Melanocyte of skin (primary cell): ENCODE measurements around a stretch of chr14.

DNA sequence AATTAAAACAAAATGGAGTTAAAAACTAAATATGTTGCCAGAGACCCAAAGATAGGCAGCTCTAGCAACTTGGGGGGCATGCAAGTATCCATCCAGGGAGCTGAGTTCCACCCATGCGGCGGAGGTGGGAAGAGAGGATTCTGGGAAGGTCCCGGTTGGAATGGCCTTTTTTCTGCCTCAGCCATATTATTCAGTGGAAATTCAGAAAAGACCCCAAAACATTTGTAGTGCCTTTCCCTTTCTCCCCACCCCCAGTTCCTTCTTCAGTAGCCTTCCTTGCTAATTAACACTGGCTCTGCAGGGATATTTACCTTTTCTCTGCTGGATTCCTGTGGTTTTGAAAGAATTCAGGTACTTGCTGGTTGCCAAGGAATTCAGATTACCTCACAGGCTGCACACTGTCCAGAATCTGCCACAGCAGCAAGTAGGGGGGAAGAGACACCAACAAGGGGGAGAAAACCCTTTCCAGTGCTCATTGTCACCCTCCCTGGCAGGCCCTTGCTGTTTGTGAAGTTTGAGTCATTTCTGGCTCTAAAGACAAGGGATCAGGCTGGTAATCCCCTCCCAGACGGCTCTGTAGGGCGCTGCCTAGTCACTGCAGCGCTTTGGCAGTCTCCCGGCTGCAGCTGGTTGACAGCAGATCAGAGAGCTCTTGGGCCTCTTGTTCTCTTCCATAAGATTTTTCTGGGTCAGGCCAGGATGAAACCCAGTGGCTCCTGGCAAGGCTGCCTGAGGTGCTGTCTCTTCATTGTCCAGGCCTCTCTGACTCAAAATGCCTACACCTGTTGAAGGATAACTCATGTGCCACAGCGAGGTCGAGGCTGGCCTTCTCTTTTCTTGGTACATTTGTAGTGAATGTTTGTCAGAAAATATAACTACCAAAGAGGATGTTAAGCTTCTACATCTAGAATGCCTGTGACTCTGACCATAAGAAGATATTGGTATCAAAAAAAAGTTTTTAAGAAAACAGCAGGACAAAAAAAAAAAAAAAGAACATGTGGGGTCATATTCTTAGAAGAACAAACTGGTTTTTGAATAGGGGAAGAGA lies 50.8 kb downstream of the TTLL5 start:
- CAGE, long polyA plus RNA, 2 experiments = no peak in any of the 2 experiments

DNA sequence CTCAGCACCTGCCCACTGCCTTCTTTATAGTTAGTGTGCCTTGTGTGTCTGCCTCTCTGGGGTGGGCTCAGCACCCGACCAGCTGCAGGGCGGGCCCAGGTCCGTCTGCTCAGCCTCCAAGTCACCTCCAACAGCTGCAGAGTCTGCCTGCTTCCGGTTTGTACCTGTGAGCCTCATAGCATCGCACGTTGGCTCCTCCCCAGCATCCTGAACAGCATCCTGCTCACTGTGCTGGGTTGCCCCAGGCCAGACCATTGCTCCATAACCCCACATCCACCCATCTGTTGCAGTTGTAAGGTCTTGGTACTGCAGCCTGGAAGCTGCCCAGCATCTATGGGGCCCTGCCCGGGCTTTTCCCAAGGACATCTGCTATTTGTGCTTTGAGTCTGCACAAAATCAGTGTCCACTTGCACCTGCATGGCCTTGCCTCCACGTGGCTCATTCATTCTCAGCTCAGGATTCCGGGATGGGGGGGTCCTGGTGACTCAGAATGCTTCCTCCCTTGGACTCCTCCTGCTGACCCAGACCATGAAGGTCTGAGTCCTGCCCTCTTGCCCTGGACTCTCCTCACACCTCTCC lies 3.4 kb downstream of the TGFB3 start:
- CAGE, long polyA plus RNA, 2 experiments = no peak in any of the 2 experiments

GRCh38 chr14:75993823-75994156 lies 8.2 kb downstream of the IFT43 start:
- CAGE, long polyA plus RNA, 2 experiments = no peak in any of the 2 experiments

DNA sequence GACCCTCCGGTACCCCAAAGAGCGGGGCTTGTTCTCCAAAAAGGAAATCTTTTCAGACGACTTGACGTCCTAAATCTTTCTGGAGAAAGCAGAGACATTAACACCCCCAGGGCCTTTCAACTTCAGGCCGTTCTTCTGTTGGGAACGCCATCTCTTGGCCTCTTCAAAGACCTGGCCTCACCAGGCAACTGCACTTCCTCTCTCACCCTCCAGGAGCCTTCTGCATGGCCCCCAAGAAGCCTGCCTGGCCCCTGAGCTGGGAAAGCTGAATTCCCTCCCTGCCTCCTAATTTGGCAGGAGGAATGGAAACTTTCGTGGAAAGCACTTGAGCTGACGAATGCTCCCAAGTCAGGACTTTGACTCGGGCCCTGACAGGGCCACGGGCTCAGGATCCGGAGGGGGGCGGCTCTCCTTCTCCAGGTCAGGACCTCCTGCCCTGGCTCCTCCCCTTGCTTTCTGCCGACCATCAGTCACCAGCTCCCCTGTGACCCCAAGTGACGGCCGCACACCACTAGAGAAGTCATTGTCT lies 65.9 kb upstream of the ESRRB start:
- CAGE, long polyA plus RNA, 2 experiments = no peak in any of the 2 experiments

DNA sequence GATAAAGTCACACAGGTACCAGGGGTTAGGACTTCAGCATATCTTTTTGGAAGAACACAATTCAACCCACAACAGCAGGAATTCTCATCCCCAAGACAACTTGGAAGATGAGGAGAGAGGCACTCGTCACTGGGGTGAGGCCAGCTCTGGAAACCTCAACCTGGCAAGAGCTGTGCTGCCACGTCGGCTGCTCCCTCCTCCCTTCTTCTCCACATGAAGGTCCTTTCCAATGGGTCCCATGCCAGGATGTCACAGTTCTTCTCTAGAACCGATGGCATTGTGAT lies 138.2 kb upstream of the VASH1 start:
- CAGE, long polyA plus RNA, 2 experiments = no peak in any of the 2 experiments

DNA sequence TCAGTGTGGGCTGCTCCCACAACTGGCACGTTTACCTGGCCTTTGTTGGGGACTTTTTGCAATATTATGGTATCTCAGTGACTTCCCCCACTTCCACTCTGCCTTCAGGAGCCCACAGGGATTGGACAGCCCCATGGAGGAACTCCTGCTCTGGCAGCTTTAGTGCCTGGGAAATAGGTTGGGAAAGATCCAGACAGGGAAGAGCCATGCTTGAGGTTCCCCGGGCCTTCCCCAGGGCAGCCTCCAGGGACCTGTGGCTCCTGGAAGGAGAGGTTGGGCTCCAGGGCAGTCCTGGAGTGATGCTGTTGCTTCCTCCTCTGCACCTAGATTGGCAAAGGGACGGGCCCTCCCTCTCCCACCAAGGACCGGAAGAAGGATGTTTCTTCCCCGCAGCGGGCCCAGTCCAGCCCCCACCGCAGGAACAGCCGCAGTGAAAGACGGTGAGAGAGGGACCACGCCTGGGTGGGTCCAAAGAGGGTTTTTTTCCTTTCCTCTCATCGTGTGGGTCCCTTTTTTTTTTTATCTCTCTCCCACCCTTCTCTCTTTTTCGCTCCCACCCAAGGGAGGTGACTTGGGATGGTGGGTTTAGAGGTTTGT lies 16.5 kb downstream of the VASH1 start:
- CAGE, long polyA plus RNA, 2 experiments = no peak in any of the 2 experiments

DNA sequence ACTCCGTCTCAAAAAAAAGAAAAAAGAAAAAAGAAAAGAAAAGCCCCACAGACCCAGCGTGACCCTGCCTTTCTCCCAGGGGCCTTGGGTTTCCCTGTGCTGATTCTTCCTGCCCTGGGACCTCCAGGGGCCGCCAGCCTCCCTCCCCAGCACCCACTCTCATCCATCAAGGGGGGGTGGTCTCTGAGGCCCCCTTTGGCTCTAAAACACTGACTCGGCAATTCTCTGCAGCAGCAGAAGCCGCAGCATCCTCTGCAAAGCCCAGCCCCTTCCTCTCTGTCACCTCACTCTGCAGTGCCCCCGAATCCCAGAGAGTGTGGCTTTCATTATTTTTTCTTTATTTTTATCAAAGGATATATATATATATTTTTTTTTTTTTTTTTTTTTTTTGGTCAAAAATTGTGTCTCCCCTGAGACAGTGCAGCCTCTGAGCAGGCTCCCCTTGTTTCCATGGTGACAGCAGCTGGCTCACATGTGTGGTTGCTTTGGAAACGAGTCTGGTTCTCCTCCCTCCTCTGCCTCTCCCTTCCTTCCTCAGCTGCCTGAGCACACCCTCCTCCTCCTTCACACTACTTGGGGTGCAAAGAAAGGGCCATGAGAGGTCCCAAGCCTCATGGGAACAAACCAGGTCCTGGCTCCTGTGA lies 100.3 kb downstream of the LRRC74A start:
- CAGE, long polyA plus RNA, 2 experiments = no peak in any of the 2 experiments

DNA sequence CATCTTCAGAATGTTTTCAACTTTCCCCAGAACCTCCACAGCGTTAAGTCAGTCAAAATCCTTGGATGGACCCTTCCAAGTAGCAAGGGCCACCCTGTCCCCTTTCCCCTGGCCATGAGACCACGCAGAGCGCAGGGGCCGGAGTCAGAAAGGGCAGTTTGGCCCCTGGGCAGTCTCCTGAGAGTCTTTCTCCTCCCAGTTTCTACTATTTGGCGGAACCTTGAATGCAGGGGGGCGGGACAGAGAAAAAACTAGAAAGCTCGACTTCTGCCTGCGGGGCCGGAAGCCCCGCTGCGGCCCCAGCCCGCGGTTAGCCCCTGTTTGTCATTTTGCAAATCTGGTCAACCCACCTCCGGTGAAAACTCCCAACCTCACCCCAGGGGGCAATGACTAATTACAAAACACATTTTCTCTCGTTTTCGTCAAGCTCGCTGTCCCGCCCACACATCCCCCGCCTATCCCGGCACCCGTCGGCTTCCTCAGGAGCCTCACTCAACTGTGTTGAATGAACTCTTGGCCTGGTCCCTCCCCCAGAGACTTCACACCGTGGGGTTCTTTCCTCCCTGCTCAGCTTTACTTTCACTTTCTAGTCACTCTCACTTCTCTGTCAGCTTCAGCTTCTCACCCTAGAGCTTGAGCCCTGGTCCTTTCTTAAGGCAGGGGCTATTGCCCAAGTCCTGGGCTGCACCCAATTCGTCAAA lies 66.8 kb downstream of the IRF2BPL start:
- CAGE, long polyA plus RNA, 2 experiments = no peak in any of the 2 experiments

- CAGE, long polyA plus RNA, 2 experiments = no peak in any of the 2 experiments
Measured at GRCh38 chr14:76976127-76976815, 52.2 kb downstream of the IRF2BPL start.

DNA sequence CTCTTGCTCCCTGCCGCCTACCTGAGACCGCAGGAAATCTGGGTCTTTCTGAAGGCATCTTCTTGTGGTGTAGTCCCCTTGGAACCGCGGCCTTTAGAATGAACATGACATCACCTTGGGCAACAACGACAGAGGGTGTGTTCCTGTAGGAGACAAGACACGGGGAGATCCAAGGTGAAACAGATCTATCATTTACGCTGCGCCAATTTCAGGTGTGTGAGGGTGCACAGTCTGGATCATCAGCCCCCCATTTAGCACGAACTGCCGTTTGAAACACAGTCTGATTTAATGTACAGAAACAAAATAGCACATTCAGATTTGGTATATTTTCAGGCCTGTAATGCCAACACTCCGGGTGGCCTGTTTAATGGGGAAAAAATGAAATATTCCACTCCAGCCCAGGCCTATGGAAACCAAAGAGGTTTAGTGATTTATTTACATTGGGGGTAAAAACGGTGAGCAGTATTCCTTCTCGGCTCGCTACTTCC lies 12.6 kb upstream of the IRF2BPL start:
- CAGE, long polyA plus RNA, 2 experiments = no peak in any of the 2 experiments

GRCh38 chr14:77098584-77099244 lies 656 bp downstream of the CIPC start:
- CAGE, long polyA plus RNA, 2 experiments = no peak in any of the 2 experiments

- CAGE, long polyA plus RNA, 2 experiments = no peak in any of the 2 experiments
Measured at GRCh38 chr14:77099245-77100250, 1.5 kb downstream of the CIPC start.

GRCh38 chr14:77186665-77187555 lies 5.3 kb downstream of the TMEM63C start:
- CAGE, long polyA plus RNA, 2 experiments = no peak in any of the 2 experiments

DNA sequence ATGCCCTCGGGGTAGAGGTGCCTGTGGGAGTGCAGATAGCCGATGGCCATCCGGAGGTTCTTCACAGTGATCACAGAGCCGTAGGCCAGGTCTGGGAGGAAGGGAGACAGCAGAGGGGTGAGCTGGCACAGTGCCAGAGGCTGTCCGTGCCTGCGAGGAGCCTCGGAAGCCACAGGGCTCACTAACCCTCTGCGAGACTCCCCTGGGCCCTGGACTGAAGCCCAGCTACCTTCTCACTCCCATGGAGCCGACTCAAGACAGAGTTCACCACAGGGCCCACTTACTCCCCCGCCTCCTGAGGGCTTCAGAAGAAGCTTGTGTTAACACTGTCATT lies 24.5 kb downstream of the POMT2 start:
- CAGE, long polyA plus RNA, 2 experiments = no peak in any of the 2 experiments

DNA sequence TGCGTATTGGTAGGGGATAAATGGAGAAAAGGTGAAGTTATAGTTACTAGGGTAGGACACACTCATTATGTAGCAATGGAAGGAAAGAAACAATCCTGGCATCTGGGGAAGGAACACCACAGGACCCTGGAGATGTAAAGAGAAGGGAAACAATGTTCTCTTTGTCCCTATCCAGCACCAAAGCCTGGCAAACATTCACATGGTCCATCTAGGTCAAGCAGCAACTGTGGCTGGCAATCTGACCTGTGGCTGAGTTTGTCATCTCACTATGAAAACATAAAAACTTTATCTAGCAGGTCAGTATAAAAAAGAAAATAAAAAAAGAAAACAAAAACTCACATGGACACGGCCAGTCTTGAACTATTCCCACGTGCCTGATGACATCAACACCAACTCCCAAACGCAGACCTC lies 2.7 kb downstream of the POMT2 start:
- CAGE, long polyA plus RNA, 2 experiments = no peak in any of the 2 experiments

- CAGE, long polyA plus RNA, 2 experiments = no peak in any of the 2 experiments
Measured at GRCh38 chr14:77542190-77543287, 43.9 kb upstream of the ISM2 start.

DNA sequence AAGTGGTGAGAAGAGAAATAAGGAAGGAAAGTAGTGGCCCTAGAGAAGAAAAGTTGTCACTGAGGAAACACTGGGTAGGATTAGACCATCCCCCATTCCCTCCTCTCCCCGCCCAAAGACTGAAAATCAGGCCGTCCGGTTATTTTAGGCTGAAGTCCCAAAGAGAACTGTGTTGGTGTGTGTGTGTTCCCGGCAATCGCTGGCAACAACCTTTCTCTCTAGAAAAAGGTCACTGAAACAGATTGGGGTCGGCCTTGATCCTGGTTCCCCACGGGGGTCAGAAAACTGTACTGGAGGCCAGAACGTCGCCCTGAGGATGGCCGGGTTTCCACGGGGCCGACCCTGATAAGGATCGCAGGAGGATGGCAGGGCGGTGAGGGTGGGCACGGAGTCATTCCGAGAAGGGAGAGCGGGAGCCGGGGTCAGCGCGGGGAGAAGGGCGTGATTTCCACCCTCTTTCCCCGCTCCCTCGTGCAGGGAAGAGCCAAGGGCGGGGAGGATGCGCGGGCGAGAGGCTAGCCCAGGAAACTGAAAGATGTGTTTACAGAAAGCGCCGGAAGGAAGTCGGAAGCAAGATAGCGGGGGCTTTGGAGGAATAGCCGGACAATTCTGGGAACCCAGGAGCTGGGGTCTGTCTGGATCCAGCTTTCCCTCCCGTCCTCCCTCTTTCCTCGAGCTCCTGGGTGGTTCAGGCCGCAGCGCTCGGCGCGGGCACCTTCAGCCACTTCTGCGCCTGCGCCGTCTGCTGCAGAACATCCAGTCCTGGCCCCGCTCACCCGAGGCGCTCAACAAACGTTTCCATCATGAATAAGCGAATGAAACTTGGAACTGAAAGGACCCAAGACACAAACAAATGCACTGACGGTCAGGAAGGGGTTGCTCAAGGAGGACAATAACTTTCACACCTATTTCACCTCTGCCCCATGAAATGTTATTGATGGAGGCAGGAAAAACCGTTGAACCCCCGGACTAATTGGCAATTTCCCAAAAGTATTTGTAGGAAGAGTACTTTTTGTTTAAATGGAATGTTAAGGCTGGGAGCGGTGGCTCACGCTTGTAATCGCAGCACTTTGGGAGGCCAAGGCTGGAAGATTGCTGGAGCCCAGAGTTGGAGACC lies 25.4 kb upstream of the SPTLC2 start:
- CAGE, long polyA plus RNA, 2 experiments = no peak in any of the 2 experiments

- CAGE, long polyA plus RNA, 2 experiments = no peak in any of the 2 experiments
Measured at GRCh38 chr14:77979599-77980100, 179.7 kb downstream of the ADCK1 start.

- CAGE, long polyA plus RNA, 2 experiments = no peak in any of the 2 experiments
Measured at GRCh38 chr14:79861340-79862544, 349.6 kb downstream of the DIO2 start.

GRCh38 chr14:80056111-80056725 lies 155.1 kb downstream of the DIO2 start:
- CAGE, long polyA plus RNA, 2 experiments = no peak in any of the 2 experiments